IMR-90 (cell line): ENCODE results near the genes UPK3BL2, UPK3BL1 and DNAJC2.

DNA sequence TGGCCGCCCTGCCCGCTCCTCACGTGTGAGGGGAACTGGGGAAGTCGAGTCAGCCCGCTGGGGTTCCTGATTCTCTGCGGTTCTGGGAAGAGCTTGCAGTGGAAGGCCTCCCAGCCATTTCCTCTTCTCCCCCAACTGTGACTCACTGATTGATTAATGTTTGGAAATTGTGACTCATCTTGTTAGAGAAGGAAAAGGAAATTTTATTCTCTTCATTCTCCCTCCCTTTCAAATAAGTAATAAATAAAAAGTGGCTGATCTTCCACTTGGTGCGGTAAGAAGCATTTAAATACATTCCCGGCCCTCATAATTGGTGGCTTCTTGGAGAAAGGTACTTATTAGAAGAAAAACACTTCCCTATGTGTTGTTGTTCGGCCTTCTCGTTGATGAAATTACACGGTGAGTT, 135.6 kb downstream of the CUX1 start:
- RRBS, result no CpG with 5 or more reads among the region's 11 CpGs
CAGE:
- cytosol, long polyA plus RNA, result no peak
- long polyA plus RNA, result no peak
- nucleus, long polyA plus RNA, result no peak

- RRBS, result no CpG with 5 or more reads among the region's 12 CpGs
CAGE:
- cytosol, long polyA plus RNA, result no peak
- long polyA plus RNA, result no peak
- nucleus, long polyA plus RNA, result no peak
These were observed 191.1 kb upstream of the SH2B2 start for GRCh38 chr7:102095528-102096055.

- RRBS, result no CpG with 5 or more reads among the region's 7 CpGs
CAGE:
- cytosol, long polyA plus RNA, result no peak
- long polyA plus RNA, result no peak
- nucleus, long polyA plus RNA, result no peak
These were observed 189.4 kb upstream of the SH2B2 start for GRCh38 chr7:102097308-102097639.

DNA sequence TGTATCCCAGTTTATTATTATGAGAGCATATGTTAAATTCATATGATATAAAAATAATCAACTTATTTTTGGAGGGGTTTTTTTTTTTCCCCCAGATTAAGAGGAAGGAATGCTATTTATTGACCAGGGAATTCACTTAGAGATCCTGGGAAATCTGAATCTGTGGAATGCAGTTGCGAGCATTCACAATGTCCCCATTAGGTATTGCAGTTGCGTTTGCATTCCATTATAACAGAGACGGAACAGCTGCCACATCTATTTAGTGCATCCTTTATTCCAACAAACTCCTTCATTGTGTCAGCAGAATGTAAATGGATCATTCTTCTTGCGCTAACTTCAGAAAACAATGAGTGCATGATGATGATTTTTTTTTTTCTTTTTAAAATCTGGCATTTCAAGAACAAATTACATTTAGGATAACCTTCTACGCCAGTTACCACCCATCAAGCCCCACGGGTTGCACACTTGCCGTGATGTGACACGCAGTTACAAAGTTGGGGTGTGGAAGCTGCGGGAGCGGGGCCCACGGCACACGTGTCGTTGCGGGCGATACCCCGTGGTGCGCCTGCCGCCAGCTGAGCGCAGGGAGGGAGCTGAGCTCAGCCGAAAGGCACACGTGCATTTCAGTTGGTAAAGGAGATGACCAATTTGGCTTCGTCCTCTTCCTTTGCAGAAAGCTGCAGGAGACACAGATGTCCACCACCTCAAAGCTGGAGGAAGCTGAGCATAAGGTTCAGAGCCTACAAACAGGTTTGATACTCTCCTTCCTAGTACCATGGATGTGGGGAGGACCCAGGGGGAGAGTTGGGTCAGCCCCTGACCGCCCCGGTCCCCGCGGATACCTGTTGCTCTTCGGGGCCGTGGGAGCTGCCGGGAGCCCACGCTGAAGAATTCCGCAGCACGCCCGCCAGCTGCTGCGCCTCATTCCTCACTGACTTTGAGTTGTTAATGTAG, 175.4 kb upstream of the SH2B2 start:
- RRBS, result 86% methylated on average over 6 of the region's 34 CpGs
CAGE:
- cytosol, long polyA plus RNA, result no peak
- long polyA plus RNA, result no peak
- nucleus, long polyA plus RNA, result no peak

- RRBS, result 81% methylated on average over 6 of the region's 25 CpGs
CAGE:
- cytosol, long polyA plus RNA, result no peak
- long polyA plus RNA, result no peak
- nucleus, long polyA plus RNA, result no peak
These were observed 111.3 kb upstream of the SH2B2 start for GRCh38 chr7:102175098-102175954.

GRCh38 chr7:102197016-102197575, 89.6 kb upstream of the SH2B2 start:
- RRBS, result 96% methylated on average over 4 of the region's 26 CpGs
CAGE:
- cytosol, long polyA plus RNA, result no peak
- long polyA plus RNA, result no peak
- nucleus, long polyA plus RNA, result no peak

- RRBS, result 2% methylated on average over 20 of the region's 44 CpGs
CAGE:
- cytosol, long polyA plus RNA, result no peak
- long polyA plus RNA, result no peak
- nucleus, long polyA plus RNA, result no peak
These were observed 806 bp downstream of the SH2B2 start for GRCh38 chr7:102287323-102288025.

GRCh38 chr7:102293102-102293479, 6.4 kb downstream of the SH2B2 start:
- RRBS, result 6% methylated on average over 6 of the region's 21 CpGs
CAGE:
- cytosol, long polyA plus RNA, result no peak
- long polyA plus RNA, result no peak
- nucleus, long polyA plus RNA, result no peak

GRCh38 chr7:102397358-102397807, 1.2 kb downstream of the PRKRIP1 start:
- RRBS, result no CpG with 5 or more reads among the region's 5 CpGs
CAGE:
- cytosol, long polyA plus RNA, result no peak
- long polyA plus RNA, result no peak
- nucleus, long polyA plus RNA, result no peak

DNA sequence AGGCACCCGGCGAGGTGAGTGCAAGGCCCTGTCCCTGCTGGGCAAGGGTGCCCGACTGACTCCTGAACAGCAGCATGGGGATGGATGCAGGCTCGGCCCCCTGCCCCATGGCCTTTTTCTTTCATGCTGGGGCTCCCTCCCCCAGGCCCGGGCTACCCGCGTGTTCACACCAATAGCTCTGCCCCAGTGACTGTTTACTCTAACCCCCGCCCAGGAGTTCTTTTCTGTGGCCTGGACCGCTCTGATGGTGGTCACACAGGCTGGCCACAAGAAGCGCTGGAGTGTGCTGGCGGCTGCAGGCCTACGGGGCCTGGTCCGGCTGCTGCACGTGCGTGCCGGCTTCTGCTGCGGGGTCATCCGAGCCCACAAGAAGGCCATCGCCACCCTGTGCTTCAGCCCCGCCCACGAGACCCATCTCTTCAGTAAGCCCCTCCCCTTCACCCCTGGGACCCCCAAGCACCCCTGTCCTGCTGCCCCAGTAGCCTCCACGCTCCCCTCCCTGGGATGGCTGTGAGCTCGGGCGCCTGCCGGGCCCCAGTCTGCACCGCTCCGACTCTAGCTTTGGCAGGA, 3.9 kb downstream of the LRWD1 start:
- RRBS, result 100% methylated on average over 1 of the region's 27 CpGs
CAGE:
- cytosol, long polyA plus RNA, result no peak
- long polyA plus RNA, result no peak
- nucleus, long polyA plus RNA, result no peak

GRCh38 chr7:102473946-102474563, 4.7 kb downstream of the POLR2J start:
- RRBS, result no CpG with 5 or more reads among the region's 20 CpGs
CAGE:
- cytosol, long polyA plus RNA, result no peak
- long polyA plus RNA, result no peak
- nucleus, long polyA plus RNA, result no peak

DNA sequence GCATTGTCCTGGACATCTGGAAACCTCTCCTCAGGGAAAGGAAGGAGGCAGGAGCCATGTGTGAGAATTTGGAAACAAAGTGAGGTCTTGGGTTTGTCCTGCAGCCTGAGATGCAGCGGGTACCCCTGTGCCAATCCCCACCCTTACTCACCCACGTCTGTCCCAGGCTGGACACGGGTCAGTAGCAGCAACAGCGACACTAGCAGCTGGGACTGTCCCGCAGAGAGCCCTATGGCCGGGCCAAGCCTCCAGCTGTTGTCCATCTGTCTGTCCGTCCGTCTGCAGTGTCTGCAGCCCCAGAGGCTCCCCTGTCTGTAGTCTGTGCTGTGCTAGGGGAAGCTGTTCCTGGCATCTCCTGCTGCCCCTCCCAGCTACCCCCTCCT, at the start of gene UPK3BL2:
UPK3BL2 (minus strand) TSS at position 323 of the 383 bp plus-strand sequence.
- RRBS, result no CpG with 5 or more reads among the region's 8 CpGs
CAGE:
- cytosol, long polyA plus RNA, result no peak
- long polyA plus RNA, result no peak
- nucleus, long polyA plus RNA, result no peak

GRCh38 chr7:102642654-102643053, at the start of gene UPK3BL1:
UPK3BL1 (minus strand) TSS chr7:102642791.
- RRBS, result no CpG with 5 or more reads among the region's 8 CpGs
CAGE:
- cytosol, long polyA plus RNA, result no peak
- long polyA plus RNA, result no peak
- nucleus, long polyA plus RNA, result no peak

- RRBS, result no CpG with 5 or more reads among the region's 2 CpGs
CAGE:
- cytosol, long polyA plus RNA, result no peak
- long polyA plus RNA, result no peak
- nucleus, long polyA plus RNA, result no peak
These were observed 13.7 kb upstream of the NAPEPLD start for GRCh38 chr7:103162614-103162993.

- RRBS, result no CpG with 5 or more reads among the region's 3 CpGs
CAGE:
- cytosol, long polyA plus RNA, result no peak
- long polyA plus RNA, result no peak
- nucleus, long polyA plus RNA, result no peak
These were observed 2.8 kb downstream of the PMPCB start for GRCh38 chr7:103299957-103300493.

DNA sequence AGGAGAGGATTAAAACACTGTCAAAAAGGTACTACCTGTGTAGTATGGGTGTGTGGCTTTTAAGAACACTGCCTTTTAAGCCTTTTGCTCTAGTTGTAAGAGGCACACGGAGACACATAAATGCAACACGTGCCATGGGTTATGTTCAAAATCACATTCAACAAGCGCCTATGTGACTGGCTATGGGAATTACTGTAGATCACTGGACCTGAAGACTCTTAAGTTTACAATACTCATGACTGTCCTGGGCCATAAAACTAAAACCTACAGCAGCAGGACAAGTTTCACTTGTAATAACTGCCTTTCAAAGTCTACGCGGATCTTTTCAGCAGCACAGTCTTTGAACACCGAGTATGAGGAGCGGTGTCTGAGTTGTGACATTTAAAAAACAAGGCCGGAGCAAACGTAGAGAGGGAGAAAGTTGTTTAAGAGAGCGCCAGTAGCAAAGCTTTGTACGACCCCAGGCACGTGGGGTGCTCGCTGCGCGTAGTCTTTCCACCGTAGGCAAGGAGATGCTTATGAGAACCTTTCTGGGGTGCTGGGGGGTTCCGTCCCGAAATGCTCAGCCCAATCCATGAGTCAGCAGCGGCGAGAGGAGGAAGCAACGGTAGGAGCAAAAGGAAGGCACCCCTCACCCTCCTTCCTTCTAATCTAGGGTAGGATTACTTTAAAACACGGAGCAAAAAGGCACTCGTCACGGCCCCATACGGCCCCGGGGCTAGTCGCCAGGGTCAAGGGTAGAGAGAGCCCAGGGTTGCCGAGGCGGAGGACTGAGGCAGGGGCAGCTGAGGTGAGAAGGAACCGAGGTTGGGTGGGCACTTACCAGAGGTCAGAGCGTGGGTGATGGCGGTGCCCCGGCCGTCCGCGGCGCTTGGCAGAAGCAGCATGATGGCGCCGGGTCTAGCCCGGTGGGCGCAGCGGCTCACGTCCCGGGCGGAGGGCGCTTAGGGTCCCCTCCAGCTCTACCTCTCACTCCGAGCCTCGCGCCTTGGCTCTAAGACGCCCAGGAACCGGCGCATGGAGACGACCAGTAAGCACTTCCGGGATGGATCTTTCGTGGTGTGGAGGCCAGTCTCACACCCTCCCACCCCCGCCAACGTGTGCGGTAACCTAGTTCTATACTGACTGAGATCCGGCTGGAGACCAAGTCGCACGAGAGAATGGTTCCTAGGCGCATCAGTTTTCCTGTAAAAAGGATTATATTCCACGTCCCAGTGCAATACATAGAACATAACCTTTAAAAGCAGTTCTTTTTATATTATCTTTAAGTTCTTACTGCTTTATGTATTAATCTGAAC, at the start of gene DNAJC2:
DNAJC2 (minus strand) TSS at position 1,032 of the 1,298 bp plus-strand sequence.
- RRBS, result 1% methylated on average over 18 of the region's 63 CpGs
CAGE:
- cytosol, long polyA plus RNA, result no peak
- long polyA plus RNA, result no peak
- nucleus, long polyA plus RNA, result start-site peak on the minus strand centred at position 1,034 of the sequence, 90 bp wide, 231 and 121 reads in 2 replicates

- RRBS, result no CpG with 5 or more reads among the region's 3 CpGs
CAGE:
- cytosol, long polyA plus RNA, result no peak
- long polyA plus RNA, result no peak
- nucleus, long polyA plus RNA, result no peak
These were observed 41.3 kb downstream of the PSMC2 start for GRCh38 chr7:103388603-103389244.

GRCh38 chr7:103905648-103906132, 83.8 kb downstream of the RELN start:
- RRBS, result no CpG with 5 or more reads among the region's 7 CpGs
CAGE:
- cytosol, long polyA plus RNA, result no peak
- long polyA plus RNA, result no peak
- nucleus, long polyA plus RNA, result no peak

DNA sequence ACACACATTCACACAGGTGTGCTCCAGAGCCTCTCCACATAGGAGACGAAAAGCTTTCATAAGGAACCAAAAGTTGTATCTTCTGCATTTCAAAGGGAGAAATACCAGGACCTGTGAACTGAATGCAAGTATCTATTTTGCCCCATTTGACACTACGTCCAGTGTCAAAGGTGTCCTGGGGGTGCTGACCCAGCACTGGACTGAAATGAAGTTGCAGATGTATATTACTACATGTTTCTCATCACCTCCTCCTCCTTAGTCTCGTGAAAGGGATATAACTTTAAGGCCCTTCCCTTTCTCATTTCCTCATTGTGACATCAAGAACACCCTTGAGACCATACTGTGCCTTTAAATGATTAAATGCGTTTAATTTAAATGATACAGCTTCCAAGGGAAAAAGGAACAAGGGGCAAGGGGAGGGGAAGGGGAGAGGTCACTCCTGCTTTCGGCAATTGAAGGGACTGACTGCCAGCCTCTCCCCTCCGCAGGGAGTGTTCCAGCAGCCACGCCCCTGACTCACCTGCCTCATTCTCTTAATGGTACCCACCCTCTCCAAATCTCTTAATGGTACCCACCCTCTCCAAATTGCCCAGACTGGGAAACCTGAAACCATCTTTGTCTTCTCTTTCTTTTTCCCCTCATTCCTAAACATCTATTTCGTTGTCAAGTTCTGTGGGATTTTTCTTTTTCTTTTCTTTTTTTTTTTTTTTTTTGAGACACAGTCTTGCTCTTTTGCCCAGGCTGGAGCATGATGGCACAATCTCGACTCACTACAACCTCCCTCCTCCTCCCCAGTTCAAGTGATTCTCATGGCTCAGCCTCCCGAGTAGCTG, 80.4 kb upstream of the KMT2E start:
- RRBS, result no CpG with 5 or more reads among the region's 10 CpGs
CAGE:
- cytosol, long polyA plus RNA, result no peak
- long polyA plus RNA, result no peak
- nucleus, long polyA plus RNA, result no peak

- RRBS, result no CpG with 5 or more reads among the region's 4 CpGs
CAGE:
- cytosol, long polyA plus RNA, result no peak
- long polyA plus RNA, result no peak
- nucleus, long polyA plus RNA, result no peak
These were observed 20.3 kb upstream of the KMT2E start for GRCh38 chr7:104993602-104994113.